ENCODE data around the gene ZNF622.

- RAMPAGE, long total RNA: no peak
- RRBS: no CpG with 5 or more reads among the region's 10 CpGs
Observed at GRCh38 chr5:14588737-14589639, 7.4 kb downstream of the OTULINL start.

DNA sequence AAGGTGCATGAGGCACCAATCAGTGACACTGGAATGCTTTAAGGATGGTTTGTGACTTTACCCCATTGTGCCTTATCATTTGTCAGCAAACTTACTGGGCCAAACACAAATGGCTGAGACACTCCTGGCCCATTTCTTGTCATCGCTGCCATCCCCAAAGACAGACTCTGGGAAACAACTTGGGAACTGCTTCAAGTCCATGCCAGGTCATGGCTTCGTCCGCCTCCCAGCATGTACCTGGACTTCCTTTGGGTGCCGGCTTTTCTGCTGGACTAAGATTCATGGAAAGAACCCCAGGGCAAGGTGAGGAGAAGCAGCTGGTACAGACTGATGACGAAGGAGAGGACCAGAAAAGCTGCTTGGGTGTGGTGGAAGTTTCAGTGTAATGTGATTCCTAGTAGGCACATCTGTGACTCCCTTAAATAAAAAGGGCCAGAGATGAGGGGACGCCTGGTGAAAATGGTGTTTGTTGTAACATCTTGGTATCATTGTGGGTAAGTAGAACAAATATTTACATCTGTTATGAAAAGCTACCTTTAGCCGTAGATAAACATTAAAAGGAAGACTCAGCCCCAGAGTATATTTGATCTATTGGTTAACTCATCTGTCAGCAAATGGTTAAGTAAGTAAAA is 33.6 kb downstream of the OTULINL start:
- RAMPAGE, long total RNA: no peak
- RRBS: no CpG with 5 or more reads among the region's 7 CpGs

DNA sequence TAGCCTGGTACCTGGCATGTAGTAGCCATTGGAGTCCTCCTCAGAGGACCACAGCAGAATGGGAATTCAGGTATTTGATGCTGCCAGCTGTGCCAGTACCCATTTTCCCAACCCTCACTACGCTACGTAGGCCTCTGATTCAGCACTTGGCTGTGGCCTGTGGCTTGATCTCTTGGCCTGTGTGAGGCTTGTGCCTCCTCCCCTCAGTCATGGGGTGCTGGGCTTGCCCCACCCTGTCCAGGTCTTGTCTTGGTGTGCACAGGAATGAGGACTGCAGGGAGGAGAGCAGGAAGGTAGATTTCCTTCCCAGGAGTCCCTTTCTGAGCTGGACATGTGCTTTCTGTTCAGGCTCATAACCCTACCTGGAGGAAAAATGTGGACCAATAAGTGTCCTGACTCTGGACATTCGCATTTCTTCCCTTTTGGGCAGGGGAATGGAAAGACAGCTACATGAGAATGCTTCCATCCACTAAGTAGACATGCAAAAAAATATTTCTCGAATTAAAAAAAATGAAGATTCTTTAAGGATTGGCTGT is 11.9 kb downstream of the OTULIN start:
- RAMPAGE, long total RNA: no peak
- RRBS: no CpG with 5 or more reads among the region's 4 CpGs

- RAMPAGE, long total RNA: no peak
- RRBS: no CpG with 5 or more reads among the region's 11 CpGs
Observed at GRCh38 chr5:14705469-14706137, 41.1 kb downstream of the OTULIN start.

GRCh38 chr5:14742322-14743099 is 78.0 kb downstream of the OTULIN start:
- RAMPAGE, long total RNA: no peak
- RRBS: no CpG with 5 or more reads among the region's 14 CpGs

GRCh38 chr5:14802434-14803080 is 69.0 kb downstream of the ANKH start:
- RAMPAGE, long total RNA: no peak
- RRBS: no CpG with 5 or more reads among the region's 7 CpGs

- RAMPAGE, long total RNA: no peak
- RRBS: no CpG with 5 or more reads among the region's 8 CpGs
Observed at GRCh38 chr5:14806281-14807044, 65.1 kb downstream of the ANKH start.

DNA sequence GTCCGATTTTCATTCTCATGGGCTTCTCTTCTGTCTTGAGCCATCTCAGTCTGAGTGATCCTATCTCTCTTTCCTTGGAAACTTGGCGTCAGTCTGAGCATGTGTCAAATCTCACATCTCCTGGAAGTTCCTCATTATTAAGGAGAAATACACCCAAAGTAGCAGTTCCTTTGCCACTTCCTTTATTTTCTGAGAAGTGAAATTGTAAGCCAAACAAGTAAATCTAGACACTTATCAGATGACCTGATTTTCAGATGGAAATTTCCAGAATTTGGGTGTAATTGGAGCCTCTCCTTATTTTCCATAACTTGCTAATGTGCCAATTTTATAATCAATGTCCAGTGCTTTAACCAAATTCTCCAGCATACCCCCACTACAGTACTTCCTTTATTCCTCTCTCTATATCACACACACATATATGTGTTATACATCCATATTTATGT is 127.0 kb upstream of the ANKH start:
- RAMPAGE, long total RNA: no peak
- RRBS: no CpG with 5 or more reads among the region's 2 CpGs

- RAMPAGE, long total RNA: no peak
- RRBS: no CpG with 5 or more reads among the region's 10 CpGs
Observed at GRCh38 chr5:15425431-15425936, 74.5 kb upstream of the FBXL7 start.

GRCh38 chr5:15752845-15753398 is 252.9 kb downstream of the FBXL7 start:
- RAMPAGE, long total RNA: no peak
- RRBS: no CpG with 5 or more reads among the region's 11 CpGs

DNA sequence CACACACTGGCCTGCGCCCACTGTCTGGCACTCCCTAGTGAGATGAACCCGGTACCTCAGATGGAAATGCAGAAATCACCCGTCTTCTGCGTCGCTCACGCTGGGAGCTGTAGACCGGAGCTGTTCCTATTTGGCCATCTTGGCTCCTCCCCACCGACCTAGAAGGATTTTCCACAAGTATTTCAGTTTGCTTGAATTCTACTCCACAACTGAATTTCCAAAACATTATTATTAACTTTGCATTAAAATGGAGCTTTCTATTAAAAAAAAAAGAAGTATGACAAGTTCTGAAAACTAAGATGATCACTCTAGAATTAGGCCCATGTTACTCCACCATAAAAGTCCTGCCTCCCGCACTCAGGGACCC is 267.2 kb downstream of the MARCHF11 start:
- RAMPAGE, long total RNA: no peak
- RRBS: no CpG with 5 or more reads among the region's 9 CpGs

GRCh38 chr5:16244295-16244778 is 64.7 kb upstream of the MARCHF11 start:
- RAMPAGE, long total RNA: no peak
- RRBS: no CpG with 5 or more reads among the region's 3 CpGs

GRCh38 chr5:16335108-16335598 is 130.4 kb downstream of the ZNF622 start:
- RAMPAGE, long total RNA: no peak
- RRBS: no CpG with 5 or more reads among the region's 15 CpGs

DNA sequence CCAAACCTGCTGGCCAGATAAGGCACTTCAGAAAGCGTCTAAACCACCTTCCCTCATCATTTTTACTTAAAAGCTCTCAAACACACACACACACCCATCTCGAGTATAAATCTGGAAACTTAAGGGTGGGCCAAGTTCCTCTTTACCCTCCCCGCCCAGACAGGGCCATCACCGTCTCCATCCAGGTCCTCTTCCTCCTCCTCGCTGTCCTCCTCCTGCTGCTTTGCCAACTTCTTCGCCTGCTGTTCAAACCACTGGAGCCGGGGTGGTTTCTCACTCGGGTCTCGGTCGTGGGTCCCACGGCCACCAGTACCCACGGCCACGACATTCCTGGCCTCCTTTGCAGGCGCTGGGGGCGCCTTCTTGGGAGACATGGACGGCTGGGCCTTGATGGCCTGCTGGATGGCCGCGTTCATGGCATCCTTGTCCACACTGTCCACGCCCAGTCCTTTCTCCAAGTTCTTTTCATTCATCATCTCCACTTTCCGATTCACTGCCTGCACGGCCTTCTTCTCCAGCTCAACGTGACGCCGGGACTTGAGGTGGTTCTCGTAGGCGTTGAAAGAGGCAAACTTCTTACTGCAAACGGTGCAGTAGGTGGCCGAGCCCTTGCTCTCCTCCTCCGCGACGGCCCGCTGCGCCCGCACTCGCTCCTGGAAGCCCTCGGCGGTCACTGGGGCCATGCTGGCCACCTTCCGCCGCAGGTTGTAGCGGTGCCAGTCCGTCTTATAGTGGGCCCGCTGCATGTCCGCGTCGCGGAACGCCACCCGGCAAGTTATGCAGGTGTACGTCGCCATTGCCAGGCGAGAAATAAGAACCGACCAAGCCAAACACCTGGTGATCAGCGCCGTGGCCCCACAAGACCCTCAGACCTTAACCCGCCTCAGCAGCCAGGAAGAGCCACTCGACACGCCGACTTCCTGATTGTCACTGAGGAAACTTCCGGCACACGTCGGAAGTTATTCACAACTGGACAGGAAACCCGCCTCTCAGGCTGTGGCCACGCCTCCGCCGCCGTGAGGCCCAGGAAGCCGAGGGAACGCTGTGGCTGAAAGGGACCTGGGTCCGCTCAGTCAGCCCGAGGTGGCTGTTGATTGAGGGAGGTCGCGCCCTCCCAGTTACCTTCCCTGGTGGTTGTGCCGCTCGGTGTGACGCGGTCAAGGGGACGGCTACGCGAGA is at the start of gene ZNF622:
ZNF622 (minus strand) TSS at position 932 of the 1,179 bp plus-strand sequence.
- RAMPAGE, long total RNA: start-site peak on the minus strand centred at position 893 of the sequence, 50 bp wide, 178 and 21 reads in 2 replicates
- RRBS: no CpG with 5 or more reads among the region's 79 CpGs

DNA sequence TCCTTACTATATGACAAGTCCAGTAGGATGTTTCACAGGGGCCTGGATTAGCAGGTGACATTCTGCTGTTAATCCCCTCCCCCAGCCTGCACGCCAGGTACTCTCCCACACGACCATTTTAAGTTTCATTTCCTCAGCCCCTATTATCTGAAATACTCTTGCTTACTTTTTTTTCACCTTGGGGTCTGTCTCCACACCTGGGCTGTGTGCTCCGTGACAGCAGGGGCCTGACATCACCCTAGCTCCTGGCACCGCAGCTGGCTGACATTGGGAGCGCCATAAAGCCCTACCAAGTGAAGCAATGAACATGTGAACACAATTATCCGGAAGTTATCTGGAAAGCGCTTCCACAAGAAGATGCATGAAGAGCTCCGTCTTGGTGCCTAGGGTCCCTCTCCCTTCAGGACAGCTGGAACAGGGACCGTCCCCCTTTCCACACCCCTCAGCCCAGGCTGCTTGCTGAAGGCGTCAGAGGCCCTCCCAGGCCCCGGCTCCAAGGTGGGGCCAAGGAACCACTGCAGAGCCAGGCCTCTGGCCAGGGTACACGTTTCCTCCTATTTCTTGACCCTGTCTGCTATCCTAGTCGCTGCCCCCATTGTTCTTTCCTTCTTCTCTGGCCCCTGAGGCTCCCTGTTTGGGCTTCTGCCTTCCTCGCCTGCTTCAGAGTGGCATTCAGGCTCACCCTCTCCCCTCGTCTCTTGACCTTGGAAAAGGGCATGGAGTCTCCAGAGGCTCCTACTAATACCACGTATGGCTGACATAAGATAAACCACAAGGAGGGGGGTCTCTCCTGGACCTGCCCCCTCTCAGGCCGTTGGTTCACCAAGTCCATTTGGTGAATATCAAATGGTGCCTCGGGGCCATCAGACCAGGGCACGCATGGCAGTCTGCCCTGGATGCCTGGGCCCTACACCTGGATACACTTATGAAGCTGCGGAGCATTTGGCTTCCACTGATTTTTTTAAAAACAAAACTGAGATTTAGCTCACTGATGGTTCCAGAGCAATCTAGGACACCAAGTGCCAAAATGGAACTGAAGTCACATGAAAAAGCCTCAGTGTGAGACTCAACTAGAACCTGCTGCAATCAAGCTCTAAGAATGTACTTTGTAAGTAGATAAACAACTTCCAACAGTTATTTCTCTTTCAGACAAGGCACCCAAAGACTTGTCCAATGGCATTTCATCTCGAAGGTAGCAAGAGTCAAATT is 40.0 kb upstream of the ZNF622 start:
- RAMPAGE, long total RNA: no peak
- RRBS: no CpG with 5 or more reads among the region's 21 CpGs

DNA sequence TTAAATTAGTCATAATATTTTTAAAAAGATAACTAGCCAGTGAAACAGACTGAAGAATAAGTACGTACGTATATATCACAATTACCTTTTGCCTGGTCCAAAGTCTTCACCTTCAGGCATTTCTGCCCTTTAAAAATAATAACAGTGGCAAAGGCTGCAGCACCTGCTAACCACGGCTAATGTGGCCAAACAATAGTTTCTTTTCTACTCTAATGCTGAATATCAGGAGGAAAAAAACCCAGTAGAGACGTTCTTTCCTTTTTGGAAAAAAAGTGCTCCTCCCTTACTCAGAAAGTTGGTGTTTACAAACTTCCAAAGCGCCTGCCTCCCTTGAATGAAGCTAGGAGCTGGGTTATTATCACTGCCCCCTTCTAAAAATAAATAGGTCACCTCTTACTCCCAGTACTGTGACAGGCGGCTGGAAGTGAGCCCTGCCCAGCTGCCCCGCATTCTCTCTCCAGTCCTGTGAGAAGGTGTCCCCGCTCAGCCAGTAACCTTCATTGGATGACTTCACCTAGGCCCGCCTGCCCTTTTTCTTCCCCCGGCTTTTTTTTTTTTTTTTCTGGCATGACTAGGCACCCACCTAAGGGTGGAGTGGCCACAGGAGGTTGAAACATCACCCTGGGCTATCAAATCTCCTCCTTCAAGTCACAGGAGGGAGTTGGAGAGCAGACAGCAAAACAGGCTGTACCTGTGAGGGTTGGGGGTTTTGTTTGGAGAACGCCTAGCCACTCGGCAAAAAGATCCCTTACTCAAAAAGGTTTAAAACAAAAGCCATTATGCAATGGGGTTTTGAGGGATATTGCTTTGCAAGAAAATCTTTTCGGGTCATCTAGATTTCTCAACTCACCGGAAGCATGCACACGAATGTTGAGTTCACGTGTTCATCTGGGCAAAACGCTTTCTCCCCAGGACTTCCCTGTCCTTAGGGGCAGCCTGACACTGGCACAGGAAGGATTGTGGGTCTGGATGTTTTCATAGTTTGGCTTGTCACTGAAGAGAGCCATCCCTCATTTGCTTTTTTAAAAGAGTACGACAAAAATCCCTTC is 43.2 kb upstream of the ZNF622 start:
- RAMPAGE, long total RNA: no peak
- RRBS: no CpG with 5 or more reads among the region's 18 CpGs

- RAMPAGE, long total RNA: no peak
- RRBS: 95% methylated on average over 4 of the region's 11 CpGs
Observed at GRCh38 chr5:16537937-16538438, 72.4 kb upstream of the ZNF622 start.

DNA sequence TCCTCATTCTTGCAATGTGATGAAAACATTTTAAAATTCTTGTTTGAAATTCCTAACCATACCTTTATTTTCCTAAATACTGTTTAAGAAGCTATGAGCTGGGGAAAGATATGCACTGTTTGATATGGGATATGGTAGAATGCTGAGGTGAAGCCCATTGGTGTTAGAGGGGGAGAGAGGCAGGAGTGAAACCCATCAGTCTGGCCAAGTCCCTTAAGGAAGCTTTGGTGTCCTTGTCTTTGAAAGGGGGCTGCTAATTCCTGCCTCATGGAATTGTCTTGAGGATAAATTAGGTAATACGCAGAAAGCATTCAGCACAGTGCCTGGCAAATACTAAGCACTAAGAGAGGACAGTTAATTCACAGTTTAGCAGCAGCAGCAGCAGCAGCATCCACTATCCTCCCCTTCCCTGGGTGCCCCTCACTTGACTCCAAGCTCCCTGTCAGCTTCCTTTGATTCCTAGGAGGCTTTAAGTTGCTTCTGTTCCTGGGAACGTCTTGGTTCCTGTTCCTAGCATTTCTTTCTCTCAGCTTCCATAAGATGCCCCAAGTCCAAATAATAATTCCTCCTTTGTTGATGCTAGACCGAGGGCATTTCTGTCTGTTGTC is 71.5 kb downstream of the RETREG1 start:
- RAMPAGE, long total RNA: no peak
- RRBS: no CpG with 5 or more reads among the region's 3 CpGs

DNA sequence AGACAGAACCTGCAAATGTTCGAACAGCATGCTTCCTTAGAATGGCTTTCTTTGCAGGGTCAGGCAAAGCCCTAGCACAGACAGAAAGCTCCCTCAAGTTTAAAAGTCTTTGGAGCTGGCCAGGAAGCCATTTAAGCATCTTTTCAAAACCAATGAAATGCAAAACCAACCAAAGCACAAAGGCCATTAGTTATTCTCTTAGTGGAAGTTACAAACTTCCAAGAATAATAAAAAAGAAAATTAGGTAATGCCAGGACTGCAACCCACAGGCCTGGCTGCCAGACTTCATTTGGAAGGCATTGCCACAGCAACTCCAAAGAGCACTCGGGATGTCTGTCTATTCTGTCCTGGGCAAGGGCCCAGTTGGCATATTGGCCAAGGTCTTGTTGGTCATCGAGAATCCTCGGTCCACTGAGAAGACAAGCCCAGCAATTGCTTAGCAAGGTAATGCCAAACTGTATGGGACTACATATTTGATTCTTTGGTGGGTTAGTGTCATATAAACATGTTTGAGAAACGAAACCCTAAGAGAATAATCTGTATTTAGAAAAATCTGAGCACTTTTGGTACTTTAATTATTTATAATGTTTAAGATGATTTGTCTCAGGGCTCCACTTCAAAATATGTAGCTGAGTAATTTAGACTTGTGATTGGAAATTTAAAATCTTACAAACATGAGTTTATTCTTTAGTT is 41.3 kb downstream of the RETREG1 start:
- RAMPAGE, long total RNA: no peak
- RRBS: no CpG with 5 or more reads among the region's 5 CpGs

DNA sequence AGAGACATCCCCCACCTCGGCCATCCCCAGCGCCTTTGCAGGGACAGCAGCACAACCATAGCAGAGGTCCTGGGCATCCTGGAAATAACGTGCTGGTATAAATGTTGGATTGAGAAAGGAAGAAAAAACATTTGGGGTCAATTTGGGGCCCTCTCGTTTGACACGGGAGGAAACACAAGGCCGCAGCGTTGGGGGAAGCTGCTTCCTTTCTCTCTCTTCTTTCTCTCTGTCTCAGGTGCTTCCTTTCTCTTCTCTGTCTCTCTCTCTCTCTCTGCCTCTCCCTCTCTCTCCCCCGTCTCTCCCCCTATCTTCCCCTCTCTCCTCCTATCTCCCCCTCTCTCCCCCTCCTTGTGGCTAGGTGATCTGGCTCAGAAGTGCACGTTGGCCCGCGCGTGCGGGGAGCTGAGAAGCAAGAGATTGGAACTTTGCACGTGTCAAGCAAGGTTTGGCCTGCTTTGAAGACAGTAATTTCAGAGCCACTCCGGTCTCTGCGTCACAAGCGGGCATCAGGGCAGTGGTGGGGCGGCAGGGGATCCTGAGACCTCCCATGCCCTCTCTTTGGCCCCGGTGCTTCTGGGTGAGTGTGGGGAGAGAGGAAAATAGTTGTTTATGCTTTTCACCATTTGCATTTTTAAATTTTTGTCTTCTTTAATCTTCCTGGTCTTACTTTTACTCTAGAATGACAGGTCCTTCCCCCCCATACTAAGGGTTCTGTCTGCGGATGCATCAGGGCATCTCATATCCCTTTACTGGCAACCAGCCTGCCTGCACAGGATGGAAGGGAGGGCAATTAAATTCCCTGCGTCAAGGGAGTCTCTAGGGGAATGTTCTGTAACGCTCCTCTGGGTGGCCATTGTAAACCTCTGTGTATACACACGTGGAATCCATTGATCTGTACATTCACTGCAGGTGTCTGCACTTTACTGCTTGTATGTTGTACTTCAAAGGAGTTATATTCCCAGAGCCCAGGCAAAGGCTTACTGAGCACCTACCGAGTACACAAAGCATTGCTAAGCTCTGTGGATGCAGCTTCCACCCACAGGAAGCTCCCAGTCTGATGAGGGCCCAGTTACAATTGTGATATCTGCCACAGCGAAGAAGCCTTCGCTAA is 1.0 kb upstream of the RETREG1 start:
- RAMPAGE, long total RNA: no peak
- RRBS: 86% methylated on average over 4 of the region's 26 CpGs